Gastrocnemius medialis (tissue), 3 donors: ENCODE results near the genes ZNF384, P3H3, SPSB2 and RBP5.

- PRO-cap: no peak
- RAMPAGE, long total RNA, 3 experiments: no peak in any of the 3 experiments
Observed at GRCh38 chr12:6645088-6645390, 2.2 kb downstream of the ACRBP start.

GRCh38 chr12:6688742-6689648, at the start of gene ZNF384:
Gene ZNF384, minus strand, starts transcription at chr12:6689375.
- PRO-cap: bidirectional peak, plus-strand start at chr12:6689065, minus-strand start at chr12:6688925; unidirectional peak, minus-strand start at chr12:6689300; bidirectional peak, plus-strand start at chr12:6689694, minus-strand start at chr12:6689484
- RAMPAGE, long total RNA, 3 experiments: start-site peak on the minus strand in 3 of 3 experiments, at chr12:6688859-6689513 at its widest, 15 to 45 reads per replicate

- PRO-cap: no peak
- RAMPAGE, long total RNA, 3 experiments: no peak in any of the 3 experiments
Observed at GRCh38 chr12:6778096-6778644, 5.8 kb downstream of the LAG3 start.

DNA sequence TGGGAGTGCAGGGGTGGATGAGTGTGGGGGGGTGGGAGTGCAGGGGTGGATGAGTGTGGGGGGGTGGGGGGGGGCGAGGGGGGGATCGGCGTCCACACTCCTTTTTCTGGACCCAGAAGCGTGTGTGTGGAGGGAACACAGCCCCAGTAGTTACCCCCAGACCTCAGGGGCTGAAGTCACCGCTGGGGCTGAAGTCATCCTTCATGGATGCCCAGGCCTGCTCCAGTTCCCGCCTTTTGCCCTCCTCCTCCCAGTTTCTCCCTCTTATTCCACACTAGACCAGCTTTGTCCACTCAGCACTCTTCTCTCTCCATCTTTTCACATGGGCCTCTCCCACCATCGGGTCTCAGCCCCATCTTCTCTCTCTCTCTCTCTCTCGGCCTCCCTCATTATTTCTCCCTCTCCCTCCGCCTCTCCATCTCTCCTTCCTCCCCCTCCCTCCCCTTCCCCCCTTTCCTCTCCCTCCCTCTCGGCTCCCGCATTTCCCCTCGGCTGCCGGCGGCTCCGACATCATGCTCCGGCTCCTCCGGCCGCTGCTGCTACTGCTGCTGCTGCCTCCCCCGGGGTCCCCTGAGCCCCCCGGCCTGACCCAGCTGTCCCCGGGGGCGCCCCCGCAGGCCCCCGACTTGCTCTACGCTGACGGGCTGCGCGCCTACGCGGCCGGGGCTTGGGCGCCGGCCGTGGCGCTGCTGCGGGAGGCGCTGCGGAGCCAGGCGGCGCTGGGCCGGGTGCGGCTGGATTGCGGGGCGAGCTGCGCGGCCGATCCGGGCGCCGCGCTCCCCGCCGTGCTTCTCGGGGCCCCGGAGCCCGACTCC, at the start of gene P3H3:
Gene P3H3 (plus strand): TSS at position 479 of the 815 bp plus-strand sequence.
- PRO-cap: unidirectional peak, plus-strand start at position 482 of the sequence; unidirectional peak, plus-strand start at position 712 of the sequence
- RAMPAGE, long total RNA, 3 experiments: no peak in any of the 3 experiments

GRCh38 chr12:6836721-6837715, 3.7 kb upstream of the GNB3 start:
- PRO-cap: no peak
- RAMPAGE, long total RNA, 3 experiments: no peak in any of the 3 experiments

DNA sequence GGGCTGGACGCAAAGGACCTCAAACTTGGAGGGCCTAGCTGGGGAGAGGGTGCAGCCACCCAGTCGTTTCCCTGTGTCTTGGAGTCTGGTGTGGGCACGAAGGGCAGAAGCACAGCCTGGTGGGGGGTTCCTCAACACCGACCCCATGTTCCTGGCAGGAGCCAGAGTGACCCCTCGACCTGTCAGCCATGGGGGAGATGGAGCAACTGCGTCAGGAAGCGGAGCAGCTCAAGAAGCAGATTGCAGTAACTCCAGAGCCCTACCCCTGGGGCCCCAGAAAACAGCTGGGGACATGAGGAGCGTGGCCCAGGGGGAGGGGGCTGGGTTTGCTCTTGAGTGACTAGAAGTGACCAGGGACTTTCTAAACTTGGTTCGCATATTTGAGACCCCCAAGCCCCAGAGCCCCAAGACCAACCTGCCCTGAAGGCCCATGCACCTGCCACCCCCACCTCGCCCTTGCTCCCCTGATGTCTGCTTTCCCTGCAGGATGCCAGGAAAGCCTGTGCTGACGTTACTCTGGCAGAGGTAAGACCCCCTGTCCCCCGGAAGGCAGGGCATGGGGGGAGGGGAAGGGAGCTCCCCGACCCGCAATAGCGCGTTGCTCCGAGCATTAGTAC, 483 bp downstream of the GNB3 start:
- PRO-cap: no peak
- RAMPAGE, long total RNA, 3 experiments: no peak in any of the 3 experiments

DNA sequence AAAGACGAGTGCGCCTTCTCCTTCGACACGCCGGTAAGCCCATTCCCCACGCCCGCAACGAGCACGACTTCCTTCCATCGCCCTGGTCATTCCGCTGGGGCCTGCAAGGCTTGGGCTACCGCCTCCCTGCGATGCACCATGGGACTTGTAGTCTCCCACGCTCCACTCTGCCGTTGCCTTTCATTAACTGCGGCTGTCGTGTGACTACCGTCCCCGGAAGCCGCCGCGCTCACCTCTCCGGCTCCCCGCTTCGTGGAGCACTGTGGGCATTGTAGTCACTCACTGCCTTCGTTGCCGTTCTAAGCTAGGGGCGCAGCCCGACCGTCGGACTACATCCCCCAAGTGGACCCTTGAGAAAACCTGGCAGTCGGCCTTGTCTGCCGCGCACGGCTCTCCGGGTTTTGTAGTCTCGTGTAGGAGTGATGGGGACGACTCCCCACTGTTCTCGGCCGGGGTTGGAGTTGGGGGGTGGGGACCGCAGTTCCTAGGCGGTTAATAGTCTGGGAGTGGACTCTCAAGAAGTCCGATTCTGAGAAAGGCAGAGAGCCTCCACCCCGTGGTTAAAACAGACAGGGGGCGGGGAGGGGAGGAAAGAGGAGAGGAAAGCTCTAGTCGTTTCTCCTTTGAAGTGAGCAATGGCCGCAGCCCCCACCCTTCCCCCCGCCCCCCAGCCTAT, 446 bp downstream of the USP5 start:
- PRO-cap: bidirectional peak, plus-strand start at position 406 of the sequence, minus-strand start at position 147 of the sequence
- RAMPAGE, long total RNA, 3 experiments: no peak in any of the 3 experiments

DNA sequence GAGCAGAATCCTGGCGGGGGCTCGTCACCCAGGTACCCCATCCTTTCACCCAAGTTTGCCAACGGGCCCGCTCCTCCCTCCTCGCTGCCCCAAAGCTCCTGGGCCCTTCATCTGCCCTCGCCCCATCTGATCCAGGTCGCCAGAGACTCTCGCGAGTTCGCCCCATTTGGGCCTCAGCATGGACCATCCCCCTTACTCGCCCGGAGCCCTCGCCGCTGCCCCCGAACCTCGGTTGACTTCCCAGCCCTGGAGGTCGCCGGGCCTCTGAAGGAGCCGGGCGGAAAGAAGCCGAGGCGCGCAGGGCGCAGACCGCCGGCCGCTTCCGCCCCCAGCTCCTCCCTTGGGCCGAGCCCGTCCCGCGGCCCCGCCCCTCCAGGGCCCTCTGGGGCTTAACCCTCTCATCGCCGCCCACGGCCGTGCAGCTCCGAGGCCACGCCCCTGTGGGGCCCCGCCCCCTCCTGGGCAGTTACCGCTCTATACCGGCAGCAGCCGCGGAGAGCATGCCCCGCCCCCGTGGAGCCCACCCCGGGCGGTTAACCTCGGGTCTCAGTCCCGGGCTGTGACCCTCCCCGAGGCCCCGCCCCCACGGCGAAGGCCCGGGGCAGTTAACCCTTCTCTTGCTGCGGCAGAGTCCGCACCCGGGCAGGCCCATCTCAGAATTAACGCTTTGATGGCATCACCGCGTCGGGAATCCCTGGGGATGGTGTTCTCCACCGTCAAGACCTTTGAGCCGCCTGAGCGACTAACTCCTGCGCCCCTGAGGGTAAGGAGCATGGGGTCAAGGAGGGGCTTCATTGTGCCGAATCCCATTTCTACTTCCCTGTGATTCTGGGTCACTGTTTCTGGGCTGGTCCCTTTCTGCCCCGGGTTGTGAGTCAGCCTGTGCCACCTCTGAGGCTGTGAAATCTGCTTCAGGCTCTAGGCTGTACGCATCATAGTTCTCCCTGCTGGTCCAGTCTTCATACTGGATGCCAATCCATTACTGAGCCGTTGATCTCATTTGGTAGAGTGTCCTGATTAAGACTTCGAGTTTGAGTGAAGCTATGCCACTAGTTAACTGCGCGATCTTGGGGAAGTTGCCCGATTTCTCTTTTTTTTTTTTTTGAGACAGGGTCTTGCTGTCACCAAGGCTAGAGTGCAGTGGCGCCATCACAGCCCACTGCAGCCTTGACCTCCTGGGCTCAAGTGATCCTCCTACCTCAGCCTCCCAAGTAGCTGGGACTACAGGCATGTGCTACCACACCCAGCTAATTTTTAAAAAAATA, at the start of gene SPSB2:
Gene SPSB2 (minus strand): TSS at position 285 of the 1,265 bp plus-strand sequence.
- PRO-cap: bidirectional peak, plus-strand start at position 503 of the sequence, minus-strand start at position 339 of the sequence
- RAMPAGE, long total RNA, 3 experiments: start-site peak on the plus strand in 2 of 3 experiments, centred at positions 498 to 506 of the sequence, 8 to 10 reads per replicate; start-site peak on the minus strand in 2 of 3 experiments, centred at positions 281 to 327 of the sequence, 23 to 26 reads per replicate

DNA sequence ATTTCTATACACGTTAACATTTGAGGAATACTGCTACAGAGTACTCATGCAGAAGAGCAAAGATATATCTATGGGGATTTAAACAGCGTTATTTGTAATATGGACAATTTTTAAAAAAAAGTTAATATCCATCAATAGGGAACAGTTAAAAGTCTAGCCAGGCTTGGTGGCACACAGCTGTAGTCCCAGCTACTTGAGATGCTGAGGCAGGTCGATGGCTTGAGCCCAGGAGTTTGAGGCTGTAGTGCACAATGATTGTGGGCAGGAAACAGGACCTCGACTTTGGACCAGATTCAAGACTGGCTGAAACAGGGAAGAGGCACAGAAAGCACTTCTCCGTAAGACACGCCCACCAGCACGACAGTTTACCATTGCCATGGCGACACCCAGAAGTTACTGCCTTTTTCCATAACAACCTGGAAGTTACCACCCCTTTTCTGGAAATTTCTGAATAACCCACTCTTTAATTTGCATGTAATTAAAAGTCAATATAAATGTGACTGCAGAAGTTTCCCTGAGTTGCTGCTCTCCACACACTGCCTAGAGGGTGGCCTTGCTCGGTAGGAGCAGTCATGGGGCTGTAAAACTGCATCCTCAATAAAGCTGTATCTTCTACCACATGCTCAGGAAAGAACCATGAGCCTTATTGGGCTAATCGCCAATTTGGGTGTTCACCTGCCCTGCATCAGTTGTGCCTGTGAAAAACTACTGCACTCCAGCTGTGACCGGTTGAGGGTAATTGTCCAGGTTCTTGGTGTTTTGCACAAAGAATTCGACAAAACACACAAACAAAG, 4.7 kb upstream of the LRRC23 start:
- PRO-cap: unidirectional peak, minus-strand start at position 301 of the sequence
- RAMPAGE, long total RNA, 3 experiments: no peak in any of the 3 experiments

- PRO-cap: no peak
- RAMPAGE, long total RNA, 3 experiments: no peak in any of the 3 experiments
Observed at GRCh38 chr12:6923818-6924744, 3.7 kb upstream of the ATN1 start.

DNA sequence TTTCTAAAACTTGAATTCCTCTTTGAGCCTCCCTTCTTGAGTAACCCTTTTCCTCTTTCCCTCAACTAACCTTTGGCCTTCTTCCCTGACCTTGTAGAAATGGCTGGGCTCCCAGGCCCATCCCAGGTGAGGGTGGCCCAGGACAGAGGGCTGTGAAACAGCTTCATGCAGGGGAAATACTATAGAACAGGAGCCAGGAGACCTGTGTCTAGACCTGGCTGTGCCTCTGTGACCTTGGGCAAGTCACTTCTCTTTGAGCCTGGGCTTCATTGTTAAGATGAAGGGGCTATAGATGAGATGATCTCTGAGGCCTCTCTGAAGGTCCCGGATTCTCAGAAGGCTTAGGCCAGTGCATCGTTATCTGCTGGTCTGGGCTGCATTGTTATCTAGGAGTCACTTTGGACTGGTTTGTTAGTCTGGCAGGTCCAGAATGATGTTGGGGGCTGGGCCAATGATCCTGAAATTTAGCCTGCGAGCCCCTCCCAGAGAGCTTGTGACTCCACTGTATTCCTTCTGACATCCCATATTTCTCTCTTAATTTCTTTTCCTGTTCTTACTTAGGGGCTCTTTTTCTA, 2.2 kb downstream of the ATN1 start:
- PRO-cap: no peak
- RAMPAGE, long total RNA, 3 experiments: no peak in any of the 3 experiments

GRCh38 chr12:7018898-7018990, 468 bp upstream of the LPCAT3 start:
- PRO-cap: no peak
- RAMPAGE, long total RNA, 3 experiments: no peak in any of the 3 experiments

DNA sequence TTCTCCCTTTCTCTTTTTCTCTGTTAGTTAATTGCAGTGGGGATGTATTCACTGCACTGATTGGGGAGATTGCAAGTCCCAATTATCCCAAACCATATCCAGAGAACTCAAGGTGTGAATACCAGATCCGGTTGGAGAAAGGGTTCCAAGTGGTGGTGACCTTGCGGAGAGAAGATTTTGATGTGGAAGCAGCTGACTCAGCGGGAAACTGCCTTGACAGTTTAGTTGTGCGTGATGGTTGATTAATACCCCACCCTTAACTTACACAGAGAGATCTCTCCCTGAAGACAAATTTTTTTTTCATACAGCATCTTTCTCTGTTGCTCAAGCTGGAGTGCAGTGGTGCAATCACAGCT, 4.5 kb downstream of the C1S start:
- PRO-cap: no peak
- RAMPAGE, long total RNA, 3 experiments: no peak in any of the 3 experiments

GRCh38 chr12:7069762-7070628, 9.5 kb downstream of the C1S start:
- PRO-cap: no peak
- RAMPAGE, long total RNA, 3 experiments: no peak in any of the 3 experiments

- PRO-cap: no peak
- RAMPAGE, long total RNA, 3 experiments: no peak in any of the 3 experiments
Observed at GRCh38 chr12:7071943-7072529, 11.5 kb downstream of the C1S start.

GRCh38 chr12:7096460-7097358, 4.5 kb upstream of the C1R start:
- PRO-cap: no peak
- RAMPAGE, long total RNA, 3 experiments: no peak in any of the 3 experiments

DNA sequence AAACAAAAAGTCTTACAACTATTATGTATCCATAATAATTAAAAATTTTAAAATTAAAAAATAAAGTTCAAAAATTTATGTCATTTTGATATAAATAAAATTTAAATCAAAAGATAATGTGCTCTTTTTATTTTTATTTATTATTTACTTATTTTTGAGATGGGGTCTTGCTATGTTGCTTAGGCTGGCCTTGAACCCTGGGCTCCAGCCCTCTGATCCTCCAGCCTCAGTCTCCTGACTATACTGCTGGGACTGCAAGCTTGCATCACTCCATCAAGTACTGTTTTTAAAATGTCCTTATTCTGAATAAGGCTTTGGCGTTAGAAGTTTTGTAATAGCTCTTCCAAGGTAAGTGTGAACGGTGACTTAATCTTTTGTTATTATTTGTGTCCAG, 1.5 kb downstream of the C1RL start:
- PRO-cap: no peak
- RAMPAGE, long total RNA, 3 experiments: no peak in any of the 3 experiments

DNA sequence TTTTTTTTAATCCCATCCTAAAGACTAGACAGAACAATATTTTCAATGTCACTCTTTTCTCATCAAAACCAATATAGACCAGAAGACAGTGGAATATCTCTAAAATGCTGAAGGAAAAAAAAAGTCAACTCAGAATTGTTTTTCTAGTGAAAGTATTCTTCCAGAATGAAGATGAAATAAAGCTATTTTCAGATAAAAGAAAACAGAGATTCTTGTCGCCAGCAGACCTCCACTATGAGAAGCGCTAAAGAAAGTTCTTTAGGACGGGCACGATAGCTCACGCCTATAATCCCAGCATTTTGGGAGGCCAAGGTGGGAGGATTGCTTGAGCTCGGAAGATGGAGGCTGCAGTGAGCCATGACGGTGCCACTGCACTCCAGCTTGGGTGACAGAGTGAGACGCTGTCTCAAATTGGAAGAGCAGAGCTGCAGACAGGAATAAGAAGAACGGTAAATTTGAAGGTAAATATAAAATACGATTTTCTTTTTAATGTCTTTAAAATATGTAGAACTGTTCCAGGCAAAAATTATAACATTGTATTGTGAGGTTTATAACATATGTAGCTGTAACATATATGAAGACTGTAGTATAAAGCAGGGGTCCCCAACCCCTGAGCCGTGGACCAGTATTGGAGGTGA, 2.3 kb upstream of the C1RL start:
- PRO-cap: no peak
- RAMPAGE, long total RNA, 3 experiments: no peak in any of the 3 experiments

DNA sequence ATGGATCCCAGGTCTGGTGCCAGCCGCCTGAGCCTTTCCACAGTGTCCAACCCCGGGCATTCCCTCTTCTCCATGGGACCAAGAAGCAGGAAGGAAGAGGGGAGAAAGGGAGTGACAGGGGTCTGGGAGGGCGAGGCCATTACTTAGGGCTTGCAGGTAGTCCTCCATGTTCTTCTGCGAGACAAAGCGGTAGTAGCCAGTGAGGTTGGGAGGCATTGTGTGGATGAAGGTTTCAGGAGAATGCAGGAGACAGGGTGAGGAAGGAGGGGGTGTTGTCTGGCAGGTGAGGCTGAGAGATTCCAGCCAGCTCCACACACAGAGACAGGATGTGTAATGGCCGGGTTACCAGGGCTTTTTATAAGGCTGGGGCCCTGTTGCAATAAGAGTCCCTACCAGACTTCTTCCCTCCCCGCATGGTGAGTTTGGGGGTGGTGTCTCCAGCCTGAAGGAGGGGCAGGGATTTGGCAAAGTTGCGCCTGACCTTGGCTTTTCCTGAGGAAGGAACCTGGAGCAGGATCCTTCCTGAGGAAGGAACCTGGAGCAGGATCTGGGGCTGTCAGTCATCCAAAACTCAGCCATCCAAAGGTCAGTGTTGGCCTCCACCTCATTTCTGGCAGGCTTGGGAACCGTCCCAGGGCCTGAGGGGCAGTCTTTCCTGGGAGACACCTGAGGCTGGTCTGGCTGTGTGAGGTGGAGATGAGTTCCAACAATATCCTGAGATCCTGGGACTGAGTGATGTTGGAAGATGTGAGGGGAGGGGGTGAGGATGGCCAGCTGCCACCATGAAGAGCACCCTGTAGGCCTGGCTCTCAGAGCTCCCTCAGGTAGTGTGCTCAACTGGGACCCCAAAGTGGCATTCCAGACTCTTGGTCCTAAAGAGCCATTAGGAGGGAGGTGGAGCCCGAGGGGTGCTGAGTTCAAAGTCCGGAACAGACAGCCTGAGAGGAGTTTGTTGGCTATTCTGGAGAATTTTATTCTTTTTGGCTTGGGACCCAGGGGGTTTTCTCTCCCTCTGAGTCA, at the start of gene RBP5:
Gene RBP5 (minus strand): TSS at position 330 of the 1,020 bp plus-strand sequence.
- PRO-cap: no peak
- RAMPAGE, long total RNA, 3 experiments: no peak in any of the 3 experiments

DNA sequence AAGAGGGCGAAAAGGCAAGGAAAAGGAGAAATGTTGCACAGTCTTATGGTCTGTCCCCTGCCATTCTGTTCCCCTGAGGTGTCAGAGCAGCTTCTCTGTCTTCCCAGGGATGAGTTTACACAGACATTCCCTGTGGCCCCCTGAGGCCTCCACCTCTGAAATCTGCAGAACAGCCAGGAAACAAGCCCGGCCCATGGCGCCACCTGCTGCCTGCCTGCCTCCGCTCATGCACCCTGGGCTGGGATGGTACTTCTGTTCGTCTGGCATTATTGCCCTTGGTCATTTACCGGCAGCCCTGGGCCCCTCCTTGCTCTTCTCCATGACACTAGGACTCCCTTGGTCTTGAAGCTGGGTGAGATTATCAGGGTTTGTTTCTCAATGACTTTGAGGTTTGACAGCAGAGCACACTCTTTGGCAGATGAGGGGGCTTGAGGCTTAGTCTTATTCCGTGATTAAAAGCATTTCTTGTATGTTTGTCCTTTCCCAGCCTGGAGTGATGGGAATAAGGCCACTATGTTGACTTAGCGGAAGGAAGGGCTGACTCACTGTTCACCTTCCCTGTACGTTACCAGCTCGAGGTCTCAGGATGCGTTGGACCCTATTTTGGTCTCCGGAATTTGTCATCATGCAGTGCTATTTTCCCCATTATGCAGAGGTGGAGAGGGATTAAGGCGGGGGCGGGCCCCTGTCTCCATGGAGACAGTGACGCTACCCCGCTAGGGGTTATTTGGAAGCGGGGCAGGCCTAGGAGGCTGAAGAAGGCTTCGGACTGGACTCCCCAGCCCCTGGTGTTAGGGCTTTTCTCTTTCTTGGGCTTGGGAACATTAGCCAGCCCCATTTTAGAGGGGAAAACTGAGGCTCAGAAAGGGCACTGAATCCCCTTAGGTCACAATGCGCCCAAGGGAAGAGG, 772 bp upstream of the PEX5 start:
- PRO-cap: no peak
- RAMPAGE, long total RNA, 3 experiments: no peak in any of the 3 experiments